LHCN-M2 (cell line): Measurements from ENCODE around the genes GFPT2 and SCGB3A1.

GRCh38 chr5:179870056-179870731 lies 11.6 kb upstream of the MRNIP start:
- RAMPAGE, long total RNA, result no peak

DNA sequence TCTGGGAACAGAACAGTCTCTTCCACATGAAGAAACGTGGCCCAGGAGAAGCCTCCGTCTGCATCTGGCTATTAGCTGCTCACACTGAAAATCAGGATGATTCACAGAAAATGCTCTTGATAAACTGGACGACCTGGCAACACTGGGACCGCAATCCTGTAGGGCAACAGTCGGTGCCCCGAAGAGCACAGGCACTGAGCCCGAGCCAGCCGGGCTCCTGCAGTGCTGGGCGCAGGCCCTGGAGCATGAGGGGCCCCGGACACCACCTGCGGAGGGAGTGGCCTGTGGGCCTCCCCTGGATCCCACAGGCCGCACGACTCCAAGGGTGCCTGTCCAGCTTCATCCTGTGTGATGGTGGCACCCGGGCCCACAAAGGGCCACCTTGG lies 1.0 kb downstream of the TBC1D9B start:
- RAMPAGE, long total RNA, result no peak

- RAMPAGE, long total RNA, result no peak
Observed at GRCh38 chr5:179912022-179912712, 4.5 kb upstream of the TBC1D9B start.

GRCh38 chr5:179970229-179970765 lies 62.6 kb upstream of the TBC1D9B start:
- RAMPAGE, long total RNA, result no peak

DNA sequence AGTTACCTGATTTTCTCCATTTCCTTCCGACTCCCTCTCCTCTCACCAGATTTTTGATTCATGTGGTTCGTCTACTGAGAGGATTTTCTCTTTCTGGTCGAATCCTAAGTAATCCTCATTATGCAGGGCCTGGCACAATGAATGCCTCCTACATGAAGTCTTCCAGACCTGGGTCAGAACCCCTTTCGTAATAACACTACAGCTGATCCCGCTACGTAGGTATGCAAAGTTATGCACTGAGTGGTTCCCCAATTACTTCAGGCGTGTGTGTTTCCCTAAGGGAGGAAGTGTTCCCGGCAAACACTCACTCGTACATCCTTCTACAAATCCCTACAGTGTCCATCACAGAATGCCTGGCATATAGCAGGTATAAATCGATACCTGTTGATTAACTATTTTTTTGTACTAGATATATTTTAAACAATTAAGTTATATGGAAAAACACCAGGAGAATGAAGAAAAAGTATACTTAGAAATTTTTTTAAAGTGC lies 43.1 kb downstream of the RNF130 start:
- RAMPAGE, long total RNA, result no peak

GRCh38 chr5:180089762-180090057 lies 18.2 kb upstream of the RNF130 start:
- RAMPAGE, long total RNA, result no peak

- RAMPAGE, long total RNA, result no peak
Observed at GRCh38 chr5:180093655-180094113, 22.1 kb upstream of the RNF130 start.

- RAMPAGE, long total RNA, result no peak
Observed at GRCh38 chr5:180136533-180137322, 65.2 kb upstream of the RNF130 start.

DNA sequence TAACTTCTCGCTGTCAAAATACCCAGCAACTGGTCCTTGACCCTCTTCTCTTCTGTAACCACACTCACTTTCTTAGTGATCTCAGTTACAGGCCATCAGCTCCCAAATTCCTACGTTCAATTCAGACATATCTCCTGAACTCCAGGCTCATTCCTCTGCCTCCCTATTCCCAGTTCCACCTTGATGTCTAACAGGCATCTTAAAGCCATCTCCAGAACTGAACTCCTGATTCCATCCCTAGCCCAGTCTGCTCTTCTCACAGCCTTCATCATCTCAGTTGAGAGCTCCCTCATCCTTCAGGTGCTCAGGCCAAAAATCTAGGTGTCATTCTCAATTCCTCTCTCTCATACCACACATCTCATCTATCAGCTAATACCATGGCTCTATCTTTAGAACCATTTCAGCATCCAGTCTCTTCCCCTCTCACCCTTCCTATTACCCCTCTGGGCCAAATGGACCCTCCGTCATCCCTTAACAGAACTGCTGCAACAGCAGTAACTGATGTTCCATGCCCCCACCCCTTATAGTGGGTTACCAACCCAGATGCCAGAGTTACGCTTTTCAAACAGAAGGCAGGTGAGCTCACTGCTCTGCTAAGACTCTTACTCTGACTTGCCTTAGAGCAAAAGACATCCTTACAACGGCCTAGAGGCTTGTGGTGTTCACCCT lies 28.9 kb downstream of the MAPK9 start:
- RAMPAGE, long total RNA, result no peak

GRCh38 chr5:180331434-180332431 lies 21.4 kb downstream of the GFPT2 start:
- RAMPAGE, long total RNA, result no peak

DNA sequence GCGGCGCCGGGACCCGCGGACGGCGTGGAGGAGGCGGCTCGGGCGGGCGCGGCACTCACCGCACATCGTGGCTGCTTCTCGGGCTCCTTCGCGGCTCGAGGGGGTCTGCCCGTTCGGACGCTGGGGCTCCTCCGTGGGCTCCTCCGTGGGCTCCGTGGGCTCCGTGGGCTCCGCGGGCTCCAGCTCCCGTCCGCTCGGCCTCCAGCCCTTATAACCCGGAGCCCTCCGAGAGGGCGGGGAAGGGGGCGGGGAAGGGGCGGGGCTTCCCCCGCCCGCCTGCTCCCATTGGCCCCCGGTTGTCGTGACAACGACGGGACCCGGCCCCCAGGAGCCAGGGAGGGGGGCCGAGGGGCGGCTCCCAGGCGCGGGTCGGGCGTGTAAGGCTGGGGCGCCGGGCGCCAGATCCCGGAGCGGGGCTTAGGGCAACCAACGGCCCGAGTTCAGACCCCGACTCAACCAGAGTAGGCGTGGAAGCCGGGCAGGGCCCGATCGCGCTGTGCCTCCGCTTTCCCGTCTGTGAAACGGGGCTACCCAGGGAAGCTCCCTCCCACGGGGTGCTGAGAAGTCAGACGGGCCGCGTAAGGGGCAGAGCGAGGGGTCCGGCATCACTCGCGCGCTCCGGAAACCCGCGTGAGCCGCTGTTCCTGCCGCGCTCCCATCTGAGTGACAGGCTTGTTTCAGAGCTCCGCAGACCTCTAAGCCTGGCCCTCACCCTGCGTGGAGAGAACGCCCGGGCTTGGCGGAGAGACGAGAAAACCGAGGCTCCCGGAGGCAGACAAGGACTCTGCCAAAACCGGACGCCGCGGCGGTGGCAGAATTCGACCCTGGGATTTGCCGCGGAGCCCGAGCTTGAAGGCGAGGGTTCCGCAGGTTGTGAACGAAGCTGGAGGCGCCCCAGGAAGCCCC lies at the start of gene GFPT2:
GFPT2 (minus strand) TSS at position 185 of the 906 bp plus-strand sequence.
- RAMPAGE, long total RNA, result no peak

- RAMPAGE, long total RNA, result no peak
Observed at GRCh38 chr5:180591334-180591925, at the start of gene SCGB3A1. TSS of gene SCGB3A1 (minus strand) at chr5:180591499.

DNA sequence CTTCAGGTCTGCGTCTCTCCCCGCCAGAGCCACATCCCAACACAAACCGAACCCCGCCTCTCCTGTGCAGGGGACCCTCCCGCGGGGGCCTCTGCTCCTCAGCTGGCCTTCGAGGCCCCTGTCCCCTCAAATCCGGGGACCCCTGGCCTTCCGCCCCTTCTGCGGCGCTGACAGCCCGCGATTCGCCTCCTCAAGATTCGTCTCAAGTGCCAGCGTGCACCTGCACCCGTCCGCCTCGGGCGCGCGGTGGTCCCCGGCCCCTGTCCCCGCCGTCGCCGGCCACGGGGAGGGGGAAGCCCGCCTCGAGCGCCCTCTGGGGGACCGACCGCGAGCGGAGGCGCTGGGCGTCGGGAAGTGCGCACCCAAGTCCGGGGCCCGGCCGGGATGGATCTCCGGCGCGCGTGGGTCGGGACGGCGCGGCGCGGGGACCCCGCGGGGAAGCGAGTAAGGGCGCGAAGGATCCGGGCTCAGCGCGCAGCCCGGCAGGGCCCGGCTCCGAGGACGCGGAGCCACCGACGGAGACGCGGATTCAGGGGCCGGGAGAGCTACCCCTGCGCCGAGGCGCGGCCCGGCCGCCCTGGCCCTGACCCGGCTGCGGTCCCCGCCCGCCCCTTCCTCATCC lies 592 bp downstream of the FLT4 start:
- RAMPAGE, long total RNA, result no peak

DNA sequence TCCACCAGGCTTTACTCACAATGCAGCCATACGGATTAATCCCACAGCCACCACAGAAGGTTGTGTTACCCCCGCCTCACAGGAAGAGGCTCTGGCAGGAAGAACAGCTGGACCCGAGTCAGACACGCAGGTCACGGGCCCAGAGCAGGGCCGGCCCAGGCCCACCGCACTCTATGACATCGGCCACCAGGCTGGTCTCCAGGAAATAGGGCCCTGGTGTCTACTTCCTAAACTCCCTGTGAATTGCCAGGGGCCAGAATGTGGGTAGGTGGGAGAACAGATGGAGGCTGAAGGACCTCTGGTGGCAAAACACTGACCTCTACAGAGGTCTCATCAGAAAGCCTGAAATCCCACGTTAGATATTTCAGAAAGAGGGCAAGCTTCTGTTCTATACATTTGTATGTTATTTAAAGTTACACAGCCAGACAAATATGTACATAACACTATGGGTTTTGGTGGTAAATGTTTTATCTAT lies 15.5 kb downstream of the MGAT1 start:
- RAMPAGE, long total RNA, result no peak

GRCh38 chr5:180803546-180804328 lies 1.1 kb upstream of the MGAT1 start:
- RAMPAGE, long total RNA, result no peak

- RAMPAGE, long total RNA, result no peak
Observed at GRCh38 chr5:180810354-180811341, 8.0 kb upstream of the MGAT1 start.

- RAMPAGE, long total RNA, result no peak
Observed at GRCh38 chr5:180826004-180826493, 23.4 kb upstream of the MGAT1 start.

DNA sequence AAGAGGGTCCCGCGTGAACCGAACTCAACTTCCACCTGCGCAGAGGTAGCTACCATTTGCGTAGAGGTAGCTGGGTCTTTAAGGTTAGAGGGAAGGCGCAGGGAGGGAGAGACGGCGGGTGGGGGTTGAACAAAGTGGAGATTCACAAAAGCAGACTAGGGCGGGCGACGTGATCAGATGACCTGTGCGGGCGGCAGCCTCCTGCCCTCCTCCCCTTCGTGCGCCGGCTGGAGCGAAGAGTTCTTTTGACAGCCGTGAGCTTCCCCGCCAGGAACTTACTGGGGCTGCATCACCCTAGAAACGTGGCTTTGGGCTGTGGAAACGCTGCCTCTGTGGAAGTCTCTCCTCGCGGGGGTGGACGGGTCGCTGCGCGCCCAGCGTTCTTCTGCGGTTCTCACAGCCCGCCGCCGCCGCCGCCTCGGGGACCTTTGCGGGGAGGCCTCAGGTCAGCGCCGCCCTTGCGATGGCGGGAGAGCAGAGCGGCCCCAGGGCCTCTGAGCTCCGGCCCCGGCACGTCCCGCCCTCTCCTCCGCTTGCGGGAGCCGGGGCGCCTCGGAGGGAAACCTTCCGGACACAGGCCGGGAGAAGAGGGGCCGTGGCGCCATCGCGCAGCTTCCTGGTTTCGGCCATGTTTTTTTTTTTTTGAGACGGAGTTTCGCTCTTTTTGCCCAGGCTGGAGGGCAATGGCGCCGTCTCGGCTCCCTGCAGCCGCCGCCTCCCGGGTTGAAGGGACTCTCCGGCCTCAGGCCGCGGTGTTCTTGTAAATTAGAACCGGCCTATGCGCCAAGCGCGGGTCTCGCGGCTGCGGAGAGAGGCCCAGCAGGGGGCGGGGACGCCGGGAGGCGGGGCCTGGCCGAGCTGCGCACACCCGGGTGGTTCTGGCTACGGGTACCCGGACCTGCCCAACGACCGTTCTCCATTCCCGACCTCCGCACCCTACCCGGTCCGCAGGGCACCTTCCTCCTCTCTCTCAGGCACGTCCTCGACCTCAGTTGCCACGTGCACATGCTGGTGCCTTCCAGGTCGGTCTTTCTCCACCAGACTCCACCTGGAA lies 28.5 kb upstream of the MGAT1 start:
- RAMPAGE, long total RNA, result start-site peak on the plus strand centred at position 231 of the sequence, 54 bp wide, 12 reads; start-site peak on the minus strand centred at position 810 of the sequence, 18 bp wide, 8 reads

DNA sequence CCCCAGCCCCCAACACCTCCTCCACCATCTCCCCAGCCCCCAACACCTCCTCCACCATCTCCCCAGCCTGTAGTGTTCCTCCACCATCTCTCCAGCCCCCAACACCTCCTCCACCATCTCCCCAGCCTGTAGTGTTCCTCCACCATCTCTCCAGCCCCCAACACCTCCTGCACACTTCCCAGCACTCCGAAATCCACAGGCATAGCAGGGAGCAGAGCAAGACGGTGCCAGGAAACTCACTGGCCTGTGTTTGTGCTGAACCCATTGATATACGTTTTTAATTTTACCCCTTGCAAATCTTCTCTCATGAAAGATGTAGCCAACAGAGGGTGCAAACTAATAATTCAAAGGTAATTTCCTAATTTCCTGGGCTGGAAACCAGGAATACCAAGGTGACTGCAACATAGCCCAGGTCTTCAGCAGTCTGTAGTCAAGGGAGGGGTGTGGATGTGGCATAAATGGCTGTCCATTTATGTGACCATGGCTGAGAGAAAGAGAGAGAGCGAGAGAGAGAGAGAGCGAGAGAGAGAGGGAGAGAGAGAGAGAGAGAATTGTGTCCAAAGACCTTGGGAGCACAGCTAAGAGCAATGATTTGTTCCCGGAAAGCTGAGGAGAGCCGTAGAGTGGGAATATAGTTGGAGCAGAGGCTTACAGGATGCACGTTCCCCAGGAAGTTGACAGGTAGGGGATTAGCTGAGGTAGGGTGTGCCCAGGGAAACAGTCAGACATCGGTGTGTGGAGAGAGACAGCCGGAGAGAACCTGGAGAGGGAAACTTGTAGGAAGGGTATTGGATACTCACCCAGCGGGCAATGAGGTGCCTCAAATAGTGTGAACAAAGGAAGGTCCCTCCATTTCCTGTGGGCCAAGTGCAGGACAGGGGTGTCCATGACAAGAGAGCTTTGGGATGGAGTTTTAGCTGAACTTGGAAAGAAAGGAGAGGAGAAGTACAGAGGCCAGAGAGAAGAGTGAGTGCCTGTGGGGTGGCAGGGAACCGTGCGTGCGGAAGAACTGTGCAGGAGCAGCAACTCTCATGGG lies 6.4 kb downstream of the BTNL9 start:
- RAMPAGE, long total RNA, result no peak

DNA sequence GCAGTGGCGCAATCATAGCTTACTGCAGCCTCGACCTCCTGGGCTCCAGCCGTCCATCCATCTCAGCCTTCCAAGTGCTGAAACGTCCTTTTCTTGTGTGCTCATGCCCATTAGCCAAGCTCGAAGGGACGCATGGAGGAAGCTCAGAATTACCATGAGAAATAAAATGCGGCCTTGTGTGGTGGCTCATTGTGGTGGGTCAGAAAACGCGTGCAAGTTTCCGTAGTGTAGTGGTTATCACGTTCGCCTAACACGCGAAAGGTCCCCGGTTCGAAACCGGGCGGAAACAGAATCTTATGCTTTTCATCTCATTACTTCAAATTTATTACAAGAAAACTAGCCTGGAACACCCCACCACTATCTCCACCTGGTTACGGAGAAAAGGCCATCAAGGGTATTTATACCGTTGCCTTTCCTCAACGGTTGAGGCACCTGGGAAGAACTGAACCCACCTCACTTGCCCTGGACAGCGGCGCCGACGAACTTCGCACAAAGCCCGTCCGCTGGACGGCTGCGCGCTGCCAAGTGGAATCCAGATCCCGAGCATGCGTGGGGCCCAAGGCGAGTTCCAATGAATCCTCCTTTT lies 16.6 kb downstream of the OR2V2 start:
- RAMPAGE, long total RNA, result no peak